ENCODE measurements around a stretch of chr5.

GRCh38 chr5:172763657-172763965 lies 7.4 kb downstream of the DUSP1 start:
- PRO-cap, 2 experiments: no peak in any of the 2 experiments
- RAMPAGE, long total RNA, 5 experiments: no peak in any of the 5 experiments

- PRO-cap, 2 experiments: peak in 2 of 2 experiments; most common plus-strand start chr5:172765661 (in 1); most common minus-strand start chr5:172765296 (in 2)
- RAMPAGE, long total RNA, 5 experiments: no peak in any of the 5 experiments
Measured at GRCh38 chr5:172764865-172765977, 5.8 kb downstream of the DUSP1 start.

GRCh38 chr5:172846192-172846971 lies 12.3 kb downstream of the ERGIC1 start:
- PRO-cap, 2 experiments: no peak in any of the 2 experiments
- RAMPAGE, long total RNA, 5 experiments: no peak in any of the 5 experiments

GRCh38 chr5:172855444-172856468 lies 21.7 kb downstream of the ERGIC1 start:
- PRO-cap, 2 experiments: peak in 2 of 2 experiments; most common plus-strand start chr5:172855852 (in 1); most common minus-strand start chr5:172855646 (in 2)
- RAMPAGE, long total RNA, 5 experiments: no peak in any of the 5 experiments

- PRO-cap, 2 experiments: peak in 1 of 2 experiments; most common plus-strand start chr5:172859585 (in 1)
- RAMPAGE, long total RNA, 5 experiments: no peak in any of the 5 experiments
Measured at GRCh38 chr5:172859411-172859968, 25.4 kb downstream of the ERGIC1 start.

GRCh38 chr5:172881612-172882705 lies 47.9 kb downstream of the ERGIC1 start:
- PRO-cap, 2 experiments: no peak in any of the 2 experiments
- RAMPAGE, long total RNA, 5 experiments: no peak in any of the 5 experiments

GRCh38 chr5:172887669-172888351 lies 53.8 kb downstream of the ERGIC1 start:
- PRO-cap, 2 experiments: peak in 2 of 2 experiments; most common plus-strand start chr5:172887989 (in 1); most common minus-strand start chr5:172887820 (in 1)
- RAMPAGE, long total RNA, 5 experiments: no peak in any of the 5 experiments

DNA sequence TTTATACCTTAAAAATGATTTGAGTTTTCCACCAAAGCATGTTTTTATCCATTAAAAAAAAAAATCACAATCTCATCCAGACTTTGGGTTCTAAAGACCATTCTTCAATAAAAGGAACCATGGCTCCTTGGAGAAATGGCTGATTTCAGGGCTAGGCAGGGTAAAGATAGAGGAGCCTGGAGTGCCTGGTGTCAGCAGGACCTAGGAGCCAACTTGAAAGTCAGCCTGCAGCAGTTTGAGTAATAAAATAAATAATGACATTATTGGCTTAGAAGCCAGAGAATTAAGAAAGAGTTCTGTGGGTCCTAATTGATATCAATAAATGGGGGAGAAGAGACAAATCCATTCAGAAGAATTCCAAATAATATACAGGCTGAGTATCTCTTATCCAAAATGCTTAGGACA lies 55.3 kb downstream of the ERGIC1 start:
- PRO-cap, 2 experiments: no peak in any of the 2 experiments
- RAMPAGE, long total RNA, 5 experiments: no peak in any of the 5 experiments

- PRO-cap, 2 experiments: no peak in any of the 2 experiments
- RAMPAGE, long total RNA, 5 experiments: no peak in any of the 5 experiments
Measured at GRCh38 chr5:172920149-172921089, 38.8 kb upstream of the RPL26L1 start.

GRCh38 chr5:172924225-172924909 lies 34.9 kb upstream of the RPL26L1 start:
- PRO-cap, 2 experiments: no peak in any of the 2 experiments
- RAMPAGE, long total RNA, 5 experiments: no peak in any of the 5 experiments

DNA sequence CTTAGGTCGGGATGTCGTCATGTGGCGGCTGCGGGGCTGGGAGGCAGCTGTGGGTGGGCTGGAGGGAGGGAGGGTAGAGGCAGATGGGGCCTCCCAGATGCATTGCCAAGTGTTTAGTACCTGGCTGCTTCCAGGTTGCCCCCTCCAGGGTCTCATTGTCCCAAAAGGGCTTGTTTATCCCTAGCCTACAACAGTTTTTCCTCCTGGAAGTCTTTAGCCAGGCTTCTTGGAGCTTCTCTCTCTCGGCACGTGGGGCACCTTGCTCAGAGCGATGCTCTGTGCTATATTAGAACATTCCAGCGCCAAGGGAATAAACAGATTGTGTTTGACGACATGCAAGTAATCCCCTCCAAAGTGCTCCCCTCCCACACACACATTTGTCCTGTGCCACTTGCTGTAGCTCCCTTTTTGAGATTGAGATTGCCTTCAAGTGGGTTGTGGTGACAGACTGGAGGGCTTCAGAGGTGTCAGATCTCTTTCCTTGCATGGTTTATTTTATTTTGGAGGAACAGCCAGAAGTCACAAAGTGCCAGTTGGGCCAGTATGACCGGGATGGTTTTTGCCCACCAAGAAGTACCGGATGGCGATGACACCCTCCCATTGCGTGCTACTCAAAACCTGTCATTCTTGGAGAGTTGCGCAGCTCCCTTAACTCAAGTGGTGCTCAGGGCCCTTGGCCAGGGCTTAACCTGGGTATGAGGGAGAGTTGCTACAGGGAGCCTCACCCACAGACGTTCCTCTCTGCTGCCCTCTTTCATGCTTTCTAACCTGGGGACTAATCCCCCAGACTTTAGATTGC lies 19.0 kb upstream of the RPL26L1 start:
- PRO-cap, 2 experiments: no peak in any of the 2 experiments
- RAMPAGE, long total RNA, 5 experiments: no peak in any of the 5 experiments

- PRO-cap, 2 experiments: no peak in any of the 2 experiments
- RAMPAGE, long total RNA, 5 experiments: no peak in any of the 5 experiments
Measured at GRCh38 chr5:172951946-172952682, 7.1 kb upstream of the RPL26L1 start.

DNA sequence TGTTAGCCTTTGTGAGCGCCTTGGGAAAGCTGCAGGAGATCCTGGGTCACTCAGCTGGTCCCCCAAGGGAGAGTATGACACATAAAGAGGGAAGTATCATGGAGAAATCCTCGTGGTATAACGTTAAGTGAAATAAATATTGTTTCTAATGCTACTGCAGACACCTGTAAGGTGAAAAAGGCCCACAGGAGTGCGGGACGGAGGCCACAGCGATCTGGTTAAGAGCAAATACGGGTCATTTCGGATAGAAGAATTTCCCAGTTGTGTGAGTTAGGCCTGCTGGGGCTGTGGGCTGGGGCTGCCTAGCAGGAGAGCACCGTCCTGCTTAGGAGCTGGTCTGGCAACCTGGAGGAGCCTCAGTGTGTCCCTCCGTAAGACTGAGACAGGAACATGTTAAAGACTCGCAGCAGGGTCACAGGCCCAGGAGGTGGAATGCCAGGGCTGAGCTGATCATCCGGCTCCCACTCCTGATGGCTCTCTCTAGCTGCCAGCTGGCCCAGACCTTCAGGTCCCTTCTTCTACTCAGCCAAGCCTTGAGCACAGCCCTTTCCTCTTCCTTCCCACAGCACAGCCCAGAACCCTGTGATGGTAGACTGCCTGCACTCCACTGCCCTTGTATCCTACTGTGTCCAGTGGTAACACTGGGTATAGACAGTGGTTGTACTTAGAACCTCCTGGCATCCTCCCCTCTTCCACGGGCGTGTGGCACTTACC lies 4.8 kb downstream of the NKX2-5 start:
- PRO-cap, 2 experiments: no peak in any of the 2 experiments
- RAMPAGE, long total RNA, 5 experiments: no peak in any of the 5 experiments

DNA sequence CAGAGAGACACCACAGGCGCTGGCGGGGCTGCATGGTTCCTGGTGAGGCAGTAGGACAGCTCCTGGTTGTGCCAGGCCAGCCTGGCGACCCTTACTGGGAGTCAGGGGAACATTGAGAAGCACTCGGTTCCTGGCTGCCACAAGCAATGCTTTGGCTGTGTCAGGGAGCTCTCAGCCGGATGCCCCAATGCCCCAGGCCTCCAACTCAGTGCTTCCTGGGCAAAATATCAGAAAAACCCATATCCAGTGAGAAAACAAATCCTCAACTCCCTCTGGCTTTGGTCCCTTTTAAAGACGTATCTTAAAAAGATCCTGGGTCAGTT lies 4.3 kb downstream of the NKX2-5 start:
- PRO-cap, 2 experiments: no peak in any of the 2 experiments
- RAMPAGE, long total RNA, 5 experiments: no peak in any of the 5 experiments

DNA sequence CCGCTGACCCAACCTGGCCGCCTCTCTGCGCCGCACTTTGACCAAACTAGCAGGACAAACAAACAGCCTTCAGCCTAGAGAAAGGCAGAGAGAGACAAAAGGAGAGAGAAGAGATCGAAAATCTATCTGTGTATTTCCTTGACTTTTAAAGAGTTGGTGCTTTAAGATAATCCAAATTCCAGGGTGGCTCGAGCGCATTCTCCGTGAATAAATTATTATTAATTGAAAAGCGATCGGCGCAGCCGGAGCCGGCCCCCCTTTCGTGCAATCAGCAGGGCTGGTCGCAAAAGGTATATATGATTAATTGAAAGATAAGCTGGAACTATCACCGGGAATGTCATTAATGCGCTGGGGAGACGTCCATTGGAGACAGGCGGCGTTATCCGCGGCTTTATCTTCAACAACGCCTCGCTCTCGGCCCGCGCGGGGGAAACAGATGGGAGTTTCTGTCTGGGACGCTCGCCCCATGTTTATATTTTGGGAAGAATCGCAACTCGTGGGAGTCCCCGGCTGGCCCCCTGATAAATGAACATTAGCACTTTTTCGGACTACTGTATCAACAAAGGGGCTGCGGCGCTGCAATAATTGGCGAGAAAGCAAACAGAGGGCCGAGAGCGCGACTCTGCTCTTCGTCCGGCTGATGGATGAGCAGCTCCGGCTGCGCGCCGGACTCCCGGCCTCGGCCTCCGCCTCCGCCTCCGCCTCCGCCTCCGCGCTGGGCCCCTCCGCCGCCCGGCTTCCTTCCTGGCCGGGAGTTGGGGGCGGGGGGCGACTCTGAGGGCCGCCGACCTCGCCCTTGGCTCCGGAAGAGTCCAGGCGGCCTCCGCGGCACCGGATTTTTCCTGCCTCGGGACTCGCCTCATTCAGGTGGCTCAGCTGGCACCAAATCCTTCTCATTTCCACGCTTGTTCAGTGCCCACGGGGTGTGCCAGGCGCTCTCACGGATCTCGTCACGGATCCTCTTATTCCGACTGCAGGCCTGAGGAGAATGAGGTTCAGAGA lies 3.4 kb upstream of the NKX2-5 start:
- PRO-cap, 2 experiments: no peak in any of the 2 experiments
- RAMPAGE, long total RNA, 5 experiments: no peak in any of the 5 experiments

- PRO-cap, 2 experiments: no peak in any of the 2 experiments
- RAMPAGE, long total RNA, 5 experiments: no peak in any of the 5 experiments
Measured at GRCh38 chr5:173326123-173327473, 1.6 kb downstream of the STC2 start.

DNA sequence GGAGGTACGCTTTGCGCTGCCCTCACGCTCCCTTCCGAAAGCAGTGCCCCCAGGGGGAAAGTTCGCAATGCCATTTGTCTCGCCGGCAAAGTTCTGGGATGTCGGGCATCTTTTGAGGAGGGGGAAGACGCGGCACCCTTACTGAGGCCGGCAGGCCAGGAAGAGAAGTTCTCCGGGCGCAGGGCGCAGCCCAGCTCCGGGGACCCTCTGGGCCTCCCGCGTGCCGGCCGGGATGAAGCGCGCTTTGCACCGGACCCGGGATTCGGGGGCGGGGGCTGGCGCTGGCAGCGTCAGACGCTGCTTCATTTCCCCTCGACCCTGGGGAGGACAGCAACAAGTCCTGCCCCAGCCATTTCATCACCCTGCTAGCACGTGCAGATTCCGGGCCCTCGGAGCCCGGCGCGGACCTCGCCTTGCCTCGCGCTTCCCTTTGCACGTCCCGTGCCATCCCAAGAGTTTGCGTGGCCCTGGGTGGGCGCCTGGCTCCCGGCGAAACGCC lies 691 bp downstream of the STC2 start:
- PRO-cap, 2 experiments: peak in 1 of 2 experiments; most common plus-strand start position 377 of the sequence (in 1); most common minus-strand start position 209 of the sequence (in 1)
- RAMPAGE, long total RNA, 5 experiments: no peak in any of the 5 experiments

GRCh38 chr5:173412868-173413210 lies 84.6 kb upstream of the STC2 start:
- PRO-cap, 2 experiments: peak in 2 of 2 experiments; most common plus-strand start chr5:173412940 (in 2)
- RAMPAGE, long total RNA, 5 experiments: no peak in any of the 5 experiments

GRCh38 chr5:173454765-173455698 lies 126.8 kb upstream of the STC2 start:
- PRO-cap, 2 experiments: no peak in any of the 2 experiments
- RAMPAGE, long total RNA, 5 experiments: no peak in any of the 5 experiments

DNA sequence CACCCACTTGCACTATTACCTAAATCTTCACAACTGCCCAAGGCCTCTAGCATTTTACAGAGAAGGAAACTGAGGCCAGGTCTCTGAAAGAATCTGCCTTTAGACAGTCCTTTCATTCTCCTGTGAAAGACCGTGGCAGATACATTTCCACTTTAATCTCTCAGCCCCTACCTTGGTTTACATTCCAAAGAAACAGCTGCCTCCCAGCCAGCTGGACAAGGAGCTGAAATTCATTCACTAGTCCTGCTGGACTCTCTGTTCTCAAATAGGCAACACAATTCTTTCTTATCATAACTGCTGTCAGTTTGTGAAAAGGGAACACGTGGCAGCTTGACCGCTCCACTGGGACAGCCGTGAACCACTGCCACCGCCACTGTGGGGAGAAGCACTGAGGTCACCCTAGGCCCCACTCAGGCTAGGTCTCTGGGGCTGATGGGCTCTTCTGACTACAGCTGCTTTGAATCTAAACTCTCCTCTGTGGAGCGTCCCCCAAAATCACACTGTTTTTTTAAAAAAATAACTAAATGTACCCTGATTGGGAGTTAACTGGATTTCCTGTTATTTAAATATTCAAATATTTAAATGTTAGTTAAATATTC lies 120.3 kb downstream of the BOD1 start:
- PRO-cap, 2 experiments: no peak in any of the 2 experiments
- RAMPAGE, long total RNA, 5 experiments: no peak in any of the 5 experiments